Measurements from ENCODE around the genes PALMD and DPH5.

- RRBS: no CpG with 5 or more reads among the region's 6 CpGs
Measured at GRCh38 chr1:98733235-98733941, 71.9 kb downstream of the SNX7 start.

DNA sequence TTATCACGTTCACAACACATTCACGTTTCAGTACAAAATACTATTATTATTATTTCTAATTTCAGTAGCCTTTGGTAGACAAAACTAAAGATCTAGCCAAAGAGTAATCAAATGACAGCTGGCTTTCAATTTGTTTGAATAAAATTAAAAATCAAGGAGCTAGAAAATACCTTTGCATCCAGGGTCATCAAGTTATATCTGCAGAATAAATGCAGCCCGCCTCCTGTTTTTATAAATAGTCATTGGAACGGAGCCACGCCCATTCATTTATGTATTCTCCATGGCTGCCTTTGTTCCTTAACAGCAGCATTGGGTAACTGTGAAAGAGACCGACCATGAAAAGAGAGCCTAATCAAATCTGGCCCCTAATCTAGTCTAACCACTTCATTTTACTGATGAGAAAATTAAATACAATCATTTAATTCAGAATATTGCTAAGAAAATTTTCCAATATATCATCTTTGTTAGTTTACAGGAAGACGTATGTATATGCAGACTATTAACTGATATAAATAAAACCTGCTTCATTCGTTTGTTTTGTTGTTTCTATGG lies 112.0 kb upstream of the PALMD start:
- RRBS: no CpG with 5 or more reads among the region's 8 CpGs

GRCh38 chr1:99589239-99589651 lies 56.7 kb upstream of the PALMD start:
- RRBS: no CpG with 5 or more reads among the region's 4 CpGs

- RRBS: no CpG with 5 or more reads among the region's 21 CpGs
Measured at GRCh38 chr1:99645562-99646814, at the start of gene PALMD. TSS of gene PALMD (plus strand) at chr1:99646113.

- RRBS: no CpG with 5 or more reads among the region's 2 CpGs
Measured at GRCh38 chr1:99650075-99650412, 4.1 kb downstream of the PALMD start.

GRCh38 chr1:99672345-99673259 lies 26.7 kb downstream of the PALMD start:
- RRBS: no CpG with 5 or more reads among the region's 8 CpGs

DNA sequence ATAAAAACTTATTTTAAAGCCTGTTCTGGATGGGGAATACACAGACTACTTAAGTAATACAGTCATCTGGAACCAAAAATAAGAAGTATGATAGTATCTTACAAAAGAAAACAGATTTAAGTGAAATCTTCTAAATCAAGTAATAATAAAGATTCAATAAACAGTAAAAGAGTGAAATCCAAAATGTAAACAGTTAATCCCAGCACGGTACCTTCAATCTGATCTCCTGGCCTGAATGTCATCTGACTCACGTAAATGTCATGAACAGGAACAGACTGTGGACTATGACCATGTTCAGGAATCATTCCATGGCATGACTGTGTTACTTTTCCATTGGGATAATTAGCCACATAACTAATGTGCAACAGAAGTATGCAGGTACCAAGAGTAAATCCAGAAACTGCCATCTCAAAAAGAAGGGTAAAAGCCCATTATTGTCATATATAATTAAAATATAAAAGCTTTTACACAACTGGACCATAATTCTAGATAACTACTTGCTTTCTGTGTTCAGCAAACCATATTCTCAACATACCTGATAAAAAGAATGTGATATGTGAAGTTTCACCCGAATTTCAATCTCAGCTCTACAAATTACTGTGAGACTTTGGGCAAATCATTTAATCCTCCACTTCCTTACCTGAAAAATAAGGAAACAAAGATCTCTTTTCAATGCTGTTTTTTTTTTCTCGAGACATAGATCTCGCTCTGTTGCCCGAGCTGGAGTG lies 17.9 kb downstream of the FRRS1 start:
- RRBS: no CpG with 5 or more reads among the region's 6 CpGs

DNA sequence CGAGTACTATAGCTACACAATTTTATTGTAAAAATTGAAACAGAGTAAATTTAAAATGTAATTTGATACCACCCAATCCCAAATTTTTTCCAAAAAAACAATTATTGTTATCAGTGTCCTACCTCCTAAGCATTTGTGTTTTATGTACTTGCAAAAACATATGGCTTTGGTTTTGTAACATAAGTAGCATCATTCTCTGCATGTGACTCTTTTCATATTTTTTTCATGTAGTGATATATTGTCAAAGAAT lies 12.3 kb upstream of the FRRS1 start:
- RRBS: no CpG with 5 or more reads among the region's 1 CpG

GRCh38 chr1:100028686-100029330 lies 9.1 kb upstream of the MFSD14A start:
- RRBS: no CpG with 5 or more reads among the region's 3 CpGs

DNA sequence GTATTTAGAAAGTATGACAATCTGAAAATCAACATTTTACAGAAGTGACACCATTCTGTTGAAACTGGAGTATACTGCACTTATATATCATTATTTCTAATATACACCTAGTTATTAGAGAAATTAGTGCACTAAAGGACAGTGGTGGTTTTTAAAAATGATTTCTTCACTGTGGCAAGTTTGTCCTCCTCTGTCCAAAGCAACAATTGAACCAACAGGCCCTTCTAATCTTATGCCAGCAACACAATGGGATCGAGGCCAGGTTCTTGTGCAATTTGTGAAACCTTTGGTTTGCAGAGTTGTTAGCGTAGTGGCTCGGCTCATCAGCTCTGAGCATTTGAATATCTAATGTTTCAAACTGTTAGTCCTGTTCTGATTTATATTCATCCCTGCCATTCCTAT lies 9.8 kb upstream of the LRRC39 start:
- RRBS: no CpG with 5 or more reads among the region's 3 CpGs

DNA sequence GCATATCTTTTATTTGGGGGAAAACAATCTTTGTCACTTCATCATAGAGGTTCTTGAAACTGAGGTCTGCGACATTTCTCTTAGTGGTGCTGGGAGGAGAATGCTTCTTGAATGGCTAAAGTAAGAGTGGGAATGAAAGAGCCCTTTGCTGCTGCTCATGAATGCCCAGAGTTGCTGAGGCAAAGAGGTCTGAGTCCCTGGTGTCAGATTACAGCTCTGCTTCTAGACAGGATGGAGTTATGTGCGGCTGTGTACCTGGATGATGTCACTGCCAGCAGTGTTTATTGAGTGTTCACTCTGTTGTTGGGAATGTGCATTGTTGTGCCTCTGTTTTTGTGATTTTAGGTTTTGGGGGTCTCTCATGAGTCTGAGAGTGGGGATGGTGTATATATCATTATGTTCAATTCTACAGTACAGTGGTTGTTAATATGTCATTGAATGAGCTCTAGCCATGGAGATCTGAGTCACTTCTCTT lies 2.6 kb downstream of the CDC14A start:
- RRBS: no CpG with 5 or more reads among the region's 2 CpGs

GRCh38 chr1:100412879-100413590 lies 60.7 kb downstream of the CDC14A start:
- RRBS: no CpG with 5 or more reads among the region's 7 CpGs

- RRBS: no CpG with 5 or more reads among the region's 5 CpGs
Measured at GRCh38 chr1:100443984-100444601, 91.8 kb downstream of the CDC14A start.

DNA sequence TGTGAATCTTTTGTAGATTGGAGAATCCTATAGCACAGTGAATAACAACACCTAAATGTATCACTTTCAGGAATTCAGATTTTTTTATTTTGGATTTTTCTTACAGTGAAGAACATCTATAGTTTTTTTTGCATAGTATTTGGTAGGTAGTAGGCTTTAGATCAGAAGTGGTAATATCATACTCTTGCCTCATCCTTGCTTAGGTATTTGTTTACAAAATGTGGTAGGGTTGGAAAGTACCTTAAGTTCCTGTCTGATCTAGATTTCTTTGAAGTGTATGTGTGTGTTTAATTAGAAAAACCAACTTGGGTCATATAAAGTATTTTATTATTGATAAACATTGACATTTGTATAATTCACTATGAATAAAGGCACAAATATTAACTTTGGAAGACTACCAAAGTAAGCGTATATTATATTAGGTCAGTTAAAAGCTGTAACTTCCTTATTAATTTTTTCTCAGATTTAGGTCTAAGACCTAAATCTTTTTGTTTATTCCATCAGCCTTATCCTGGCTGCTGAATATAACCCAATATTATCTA lies 85.3 kb upstream of the GPR88 start:
- RRBS: no CpG with 5 or more reads among the region's 1 CpG

- RRBS: 10% methylated on average over 5 of the region's 72 CpGs
Measured at GRCh38 chr1:100539346-100539947, 1.5 kb downstream of the GPR88 start.

- RRBS: no CpG with 5 or more reads among the region's 1 CpG
Measured at GRCh38 chr1:101020556-101021017, 5.0 kb downstream of the DPH5 start.

- RRBS: 2% methylated on average over 8 of the region's 41 CpGs
Measured at GRCh38 chr1:101025648-101026732, at the start of gene DPH5. TSS of gene DPH5 (minus strand) at chr1:101025784.

GRCh38 chr1:101238592-101239470 lies 2.0 kb downstream of the S1PR1 start:
- RRBS: 40% methylated on average over 4 of the region's 29 CpGs

- RRBS: no CpG with 5 or more reads among the region's 4 CpGs
Measured at GRCh38 chr1:103535985-103536424, 10.5 kb downstream of the RNPC3 start.

Data from HGPS cell (cell line).